Peripheral blood mononuclear cell (primary cell): ENCODE data around the genes ASIC5 and FSTL5.

DNA sequence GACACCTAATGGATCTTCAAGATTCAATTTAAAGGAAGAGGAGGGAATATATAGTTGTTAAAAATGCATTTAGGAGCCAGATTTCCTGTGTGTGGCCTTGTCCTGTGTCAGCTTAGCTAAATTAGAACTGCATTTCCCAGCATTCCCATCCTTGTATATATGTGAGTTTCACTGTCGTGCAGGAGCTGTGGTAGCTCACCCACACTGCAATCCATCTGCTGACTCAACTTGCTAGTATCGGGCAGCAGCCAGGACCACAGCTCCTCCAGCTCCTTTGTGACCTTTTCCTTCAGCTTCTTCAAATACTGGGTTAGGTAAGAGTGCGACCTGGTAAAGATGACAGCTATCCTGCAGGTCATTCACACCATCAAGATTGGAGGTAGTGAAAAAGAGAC lies 11.5 kb downstream of the ASIC5 start:
- PRO-cap, 8 experiments: no peak in any of the 8 experiments

GRCh38 chr4:155866183-155866436 lies at the start of gene ASIC5:
TSS of gene ASIC5 (minus strand) at chr4:155866277.
- PRO-cap, 8 experiments: no peak in any of the 8 experiments

DNA sequence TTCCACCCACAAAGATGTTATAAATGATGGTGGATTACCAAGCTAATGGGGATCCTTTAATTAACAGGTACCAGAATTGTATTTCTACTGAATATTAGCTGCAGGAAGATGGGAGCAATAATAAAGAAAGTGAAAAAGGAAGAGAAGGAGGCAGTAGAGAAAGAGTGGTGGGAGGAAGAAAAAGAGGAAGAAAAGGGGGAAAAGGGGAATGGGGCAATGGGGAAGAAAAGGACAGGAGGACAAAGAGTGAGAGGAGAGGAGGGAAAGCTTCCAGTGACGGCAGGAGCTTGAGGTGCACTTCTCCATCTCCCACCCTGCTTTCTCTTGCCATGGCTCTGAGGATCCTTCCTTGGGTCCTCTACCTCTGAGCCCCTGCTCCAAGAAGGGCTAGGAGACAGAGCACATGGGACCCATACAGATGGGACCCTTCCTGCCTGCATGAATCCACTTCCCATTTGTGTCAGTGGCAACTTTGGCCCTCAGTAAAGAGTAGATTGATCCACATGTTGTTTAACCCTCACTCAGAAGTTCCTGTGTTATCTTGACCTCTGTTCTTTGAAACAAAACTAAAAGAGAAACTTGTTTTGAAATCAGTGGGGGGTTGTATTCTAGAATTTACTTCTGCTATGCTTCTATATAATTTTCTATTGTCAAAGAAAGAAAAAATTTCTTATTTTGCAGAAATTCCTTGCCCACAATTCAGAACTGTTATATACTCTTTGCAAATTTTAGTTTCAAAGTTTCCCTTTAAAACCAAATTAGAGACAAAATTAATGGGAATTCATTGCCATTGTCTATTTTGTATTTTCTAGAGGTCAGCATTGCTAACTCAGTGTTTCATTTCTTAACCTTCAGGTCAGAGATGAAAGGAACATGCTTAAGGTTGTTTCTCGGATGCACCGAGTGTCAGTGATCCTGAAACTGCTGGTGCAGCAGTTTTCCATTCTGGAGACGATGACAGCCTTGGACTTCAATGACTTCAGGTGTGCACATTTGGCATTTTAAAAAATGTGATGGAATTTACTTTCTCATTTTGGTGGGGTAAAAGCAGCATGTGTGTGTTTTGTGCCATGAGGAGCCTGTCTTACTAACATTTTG lies 4.9 kb downstream of the TDO2 start:
- PRO-cap, 8 experiments: no peak in any of the 8 experiments

DNA sequence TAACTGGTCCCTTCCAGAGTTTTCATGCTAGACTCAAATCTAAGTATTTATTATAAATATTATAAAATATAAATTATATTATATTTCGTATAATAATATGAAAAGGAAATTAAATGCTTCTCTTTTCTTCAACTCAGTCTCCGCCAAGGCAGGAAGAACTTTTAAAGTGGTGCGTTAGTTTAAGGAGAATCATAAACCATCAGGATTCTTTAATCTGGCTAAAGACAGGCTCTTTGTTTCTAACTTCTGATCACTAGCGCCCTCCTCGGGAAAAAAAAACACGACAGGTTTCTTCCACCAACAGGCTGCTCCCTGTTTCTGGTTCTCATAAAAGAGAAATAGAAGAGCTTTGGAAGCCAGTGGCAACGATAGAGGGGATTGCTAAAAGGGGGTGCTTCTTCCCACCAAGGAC lies 654 bp downstream of the CTSO start:
- PRO-cap, 8 experiments: peak in 3 of 8 experiments; most common plus-strand start position 372 of the sequence (in 3)

DNA sequence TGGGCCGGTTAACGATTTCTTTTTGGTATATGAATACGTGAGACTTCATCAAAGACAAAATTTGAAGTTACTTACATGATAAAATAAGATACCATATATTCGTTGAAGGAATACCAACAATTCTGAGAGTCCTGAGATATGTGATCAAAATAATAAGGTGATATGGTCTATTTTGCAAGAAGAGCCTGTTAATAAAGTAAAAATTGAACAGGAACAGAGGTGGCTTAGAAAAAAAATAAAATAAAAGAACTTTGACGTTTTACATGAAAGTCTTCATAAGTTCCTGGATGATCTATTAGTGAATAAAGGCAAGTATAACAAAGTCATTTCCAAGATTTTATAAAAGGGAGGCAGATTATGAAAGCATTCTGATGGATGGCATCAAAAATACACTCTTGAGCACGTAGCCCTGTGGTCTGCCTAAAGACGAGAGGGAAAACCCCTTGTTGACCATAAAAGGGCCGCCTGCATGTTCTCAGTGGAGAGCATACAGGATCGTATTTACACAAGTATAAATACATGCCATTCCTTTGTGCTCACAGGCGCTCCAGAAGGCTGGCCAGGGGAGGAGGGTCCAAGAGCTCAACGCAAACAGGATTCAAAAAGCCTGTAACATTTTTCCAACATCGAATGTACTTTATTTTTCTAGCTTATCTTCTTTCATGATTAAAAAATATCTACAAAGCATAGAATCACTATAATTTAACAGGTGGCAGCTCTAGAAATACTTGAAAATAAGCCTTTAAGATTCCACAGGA lies 29.7 kb downstream of the PDGFC start:
- PRO-cap, 8 experiments: no peak in any of the 8 experiments

DNA sequence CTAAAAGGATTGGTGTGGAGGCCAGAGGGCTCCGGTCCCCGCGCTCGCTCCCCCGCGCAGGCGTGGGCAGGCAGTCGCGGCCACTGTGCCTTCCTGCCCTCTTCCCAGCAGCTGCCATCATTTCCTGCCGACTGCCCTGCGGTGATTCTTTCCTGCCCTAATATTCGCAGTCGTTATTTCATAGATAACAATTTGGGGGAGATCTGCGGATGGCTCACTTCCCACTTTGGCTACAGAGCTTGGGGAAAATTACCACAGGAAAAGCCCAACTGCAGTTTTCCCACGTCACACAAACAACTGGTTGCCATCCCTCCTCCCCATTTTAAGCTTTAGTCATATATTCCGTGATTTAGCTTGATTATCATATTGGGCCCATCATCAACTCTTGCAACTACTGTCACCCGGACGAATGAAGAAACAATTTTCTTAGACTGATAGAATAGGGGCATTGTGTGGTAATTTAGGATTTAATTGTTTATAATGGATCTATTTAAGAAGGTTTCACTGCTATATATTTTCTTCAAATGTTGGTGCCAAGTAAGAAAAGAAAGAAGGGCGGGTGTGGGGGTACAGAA lies 2.4 kb downstream of the GRIA2 start:
- PRO-cap, 8 experiments: no peak in any of the 8 experiments

GRCh38 chr4:157996106-157996368 lies 176.8 kb downstream of the GASK1B start:
- PRO-cap, 8 experiments: no peak in any of the 8 experiments

- PRO-cap, 8 experiments: no peak in any of the 8 experiments
Measured at GRCh38 chr4:158523253-158524049, 1.8 kb downstream of the RXFP1 start.

GRCh38 chr4:158524050-158524640 lies 2.5 kb downstream of the RXFP1 start:
- PRO-cap, 8 experiments: no peak in any of the 8 experiments

- PRO-cap, 8 experiments: peak in 4 of 8 experiments; most common plus-strand start chr4:158672722 (in 1); most common minus-strand start chr4:158672598 (in 4)
Measured at GRCh38 chr4:158672530-158673049, 494 bp downstream of the ETFDH start.

- PRO-cap, 8 experiments: no peak in any of the 8 experiments
Measured at GRCh38 chr4:158722233-158722745, 907 bp downstream of the PPID start.

DNA sequence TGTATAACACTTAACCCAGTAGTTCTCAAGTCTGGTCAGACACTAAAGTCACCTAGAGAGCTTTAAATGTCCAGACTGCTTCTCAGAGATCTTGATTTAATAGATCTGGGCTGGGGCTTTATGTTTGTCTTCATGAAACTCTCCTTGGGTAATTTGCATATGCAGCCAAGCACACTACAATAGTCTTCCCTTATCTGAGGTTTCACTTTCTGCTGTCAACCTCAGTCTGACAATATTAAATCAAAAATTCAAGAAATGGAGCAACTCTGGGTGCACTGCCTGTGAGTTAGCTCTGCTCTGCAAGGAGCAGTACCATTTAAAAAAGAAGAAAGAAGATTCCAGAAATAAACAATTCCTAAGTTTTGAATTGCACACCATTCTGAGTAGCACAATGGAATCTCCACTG lies 9.2 kb downstream of the FNIP2 start:
- PRO-cap, 8 experiments: no peak in any of the 8 experiments

DNA sequence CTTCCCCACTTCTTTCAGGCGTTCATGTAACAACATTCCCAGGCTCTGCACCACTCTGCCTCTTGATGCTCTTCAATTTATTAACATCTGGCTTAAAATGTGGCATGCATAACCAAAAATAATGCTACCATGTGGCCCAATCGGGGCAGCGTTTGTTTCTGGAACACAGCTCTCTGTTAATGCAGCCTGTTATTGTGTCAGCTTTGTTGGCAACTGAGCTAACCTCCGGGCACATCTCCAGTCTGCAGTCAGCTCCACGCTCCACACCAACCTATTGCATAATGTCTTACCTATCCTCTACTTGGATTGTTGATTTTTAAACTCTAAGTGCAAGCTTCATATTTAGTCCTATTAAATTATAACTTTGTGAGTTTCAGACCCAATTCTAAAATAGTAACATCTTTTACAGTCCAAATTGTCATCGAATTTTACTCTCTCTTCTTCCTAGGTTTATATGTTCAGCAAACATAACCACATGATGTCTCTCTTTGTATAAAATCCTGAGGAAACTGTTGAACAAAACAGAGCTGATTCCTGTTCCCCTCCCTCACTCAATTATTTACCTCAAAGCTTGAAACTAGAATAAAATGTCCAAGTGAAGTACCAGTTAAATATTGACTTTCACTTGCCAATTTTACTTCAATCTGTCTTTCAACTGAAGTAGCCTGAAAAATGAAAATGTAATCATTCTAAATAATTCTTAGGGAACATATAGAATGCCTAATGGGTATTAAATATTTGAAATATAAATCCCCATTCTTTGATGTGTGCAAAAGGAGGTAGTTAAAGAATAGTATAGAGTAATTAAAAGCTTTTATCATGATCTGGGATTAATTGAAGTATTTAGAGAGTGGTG lies 24.3 kb downstream of the C4orf45 start:
- PRO-cap, 8 experiments: no peak in any of the 8 experiments

- PRO-cap, 8 experiments: peak in 1 of 8 experiments; most common minus-strand start chr4:159118133 (in 1)
Measured at GRCh38 chr4:159117954-159118387, 15.1 kb downstream of the RAPGEF2 start.

- PRO-cap, 8 experiments: no peak in any of the 8 experiments
Measured at GRCh38 chr4:159227203-159227761, 124.4 kb downstream of the RAPGEF2 start.

GRCh38 chr4:159228948-159229682 lies 126.2 kb downstream of the RAPGEF2 start:
- PRO-cap, 8 experiments: no peak in any of the 8 experiments

- PRO-cap, 8 experiments: no peak in any of the 8 experiments
Measured at GRCh38 chr4:159263851-159264321, 161.0 kb downstream of the RAPGEF2 start.

GRCh38 chr4:159269089-159269562 lies 166.2 kb downstream of the RAPGEF2 start:
- PRO-cap, 8 experiments: no peak in any of the 8 experiments

DNA sequence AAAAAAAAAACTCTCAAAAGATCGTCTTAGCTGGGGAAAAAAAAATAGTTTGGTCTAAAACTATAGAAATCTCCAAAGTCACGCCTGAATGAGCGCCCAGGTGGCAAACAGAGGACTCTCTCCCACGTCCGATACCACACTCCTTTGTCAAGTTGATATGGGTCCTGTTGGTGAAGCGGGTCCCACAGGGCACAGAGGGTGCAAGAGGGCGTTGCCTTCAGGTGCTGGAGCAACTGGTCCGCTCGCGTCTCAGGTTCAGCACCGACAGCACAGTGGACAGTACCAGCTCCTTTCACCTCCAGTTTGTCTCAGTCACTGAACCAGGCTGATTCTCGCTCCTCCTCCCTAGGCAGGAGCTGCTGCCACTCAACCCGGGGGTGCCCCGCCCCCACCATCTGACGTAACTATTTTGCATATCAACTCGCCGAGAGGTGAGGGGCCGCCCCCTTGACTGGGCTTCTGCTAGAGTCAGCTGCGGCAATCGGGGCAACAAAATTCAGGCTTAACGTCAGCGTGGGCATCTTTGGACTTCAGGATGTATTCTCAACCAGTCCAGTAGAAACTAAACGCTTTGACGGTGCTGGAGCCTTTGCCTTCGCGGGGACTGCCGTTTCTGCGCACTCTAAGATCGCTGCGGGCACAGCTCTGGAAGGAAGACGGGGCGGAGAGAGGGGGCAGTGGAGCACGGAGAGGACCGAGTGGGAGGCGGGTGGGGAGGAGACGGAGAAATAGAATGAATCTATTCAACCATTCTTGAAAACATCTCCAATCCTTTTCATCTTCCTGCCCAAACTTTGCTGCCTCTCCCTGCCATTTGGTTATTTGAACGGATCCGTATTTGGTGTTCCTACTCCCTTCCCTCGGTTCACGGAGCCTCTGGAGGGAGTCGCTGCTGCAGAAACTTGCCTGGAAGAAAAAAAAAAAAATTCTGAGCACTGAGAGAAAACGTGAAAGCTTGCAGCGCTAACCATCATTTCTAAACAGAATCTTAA lies at the start of gene FSTL5:
FSTL5 (minus strand) TSS at position 317 of the 992 bp plus-strand sequence.
- PRO-cap, 8 experiments: no peak in any of the 8 experiments

DNA sequence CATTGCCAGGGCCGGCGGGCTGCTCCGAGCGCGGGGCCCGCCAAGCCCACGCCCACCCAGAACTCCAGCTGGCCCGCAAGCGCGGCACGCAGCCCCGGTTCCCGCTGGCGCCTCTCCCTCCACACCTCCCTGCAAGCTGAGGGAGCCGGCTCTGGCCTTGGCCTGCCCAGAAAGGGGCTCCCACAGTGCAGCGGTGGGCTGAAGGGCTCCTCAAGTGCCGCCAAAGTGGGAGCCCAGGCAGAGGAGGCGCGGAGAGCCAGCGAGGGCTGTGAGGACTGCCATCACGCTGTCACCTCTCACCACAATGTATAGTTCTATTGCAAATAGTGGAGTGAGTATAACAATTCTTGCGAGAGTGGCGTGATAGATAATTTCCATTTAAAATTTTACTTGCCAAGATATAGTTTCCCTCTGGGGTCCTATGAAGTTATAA lies 23.3 kb upstream of the NAF1 start:
- PRO-cap, 8 experiments: peak in 1 of 8 experiments; most common minus-strand start position 303 of the sequence (in 1)